Measurements from ENCODE around the genes CYP4B1, SLC5A9 and AGBL4.

DNA sequence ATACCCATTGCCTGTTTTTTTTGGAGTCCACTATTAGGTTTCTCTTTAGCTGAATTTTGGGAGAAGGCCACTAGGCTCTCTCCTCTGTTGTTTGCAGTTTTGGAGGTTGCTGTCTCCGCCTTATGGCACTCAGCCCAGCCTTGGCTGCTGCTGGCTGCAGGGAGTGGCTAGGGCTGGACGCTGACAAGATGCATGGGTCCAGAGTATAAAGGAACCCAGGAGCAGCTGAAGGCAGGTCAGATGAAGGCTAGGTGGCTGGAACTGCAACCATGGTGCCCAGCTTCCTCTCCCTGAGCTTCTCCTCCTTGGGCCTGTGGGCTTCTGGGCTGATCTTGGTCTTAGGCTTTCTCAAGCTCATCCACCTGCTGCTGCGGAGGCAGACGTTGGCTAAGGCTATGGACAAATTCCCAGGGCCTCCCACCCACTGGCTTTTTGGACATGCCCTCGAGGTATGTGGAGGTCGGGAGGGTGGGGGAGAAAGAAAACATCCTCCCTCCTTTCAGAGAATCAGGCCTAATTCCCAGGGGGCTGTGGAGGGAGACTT lies at the start of gene CYP4B1:
TSS of gene CYP4B1 (plus strand) at position 234 of the 544 bp plus-strand sequence.
- PRO-cap = unidirectional peak, plus-strand start at position 234 of the sequence

GRCh38 chr1:46900093-46900542 lies 41.2 kb downstream of the CYP4A11 start:
- PRO-cap = no peak

DNA sequence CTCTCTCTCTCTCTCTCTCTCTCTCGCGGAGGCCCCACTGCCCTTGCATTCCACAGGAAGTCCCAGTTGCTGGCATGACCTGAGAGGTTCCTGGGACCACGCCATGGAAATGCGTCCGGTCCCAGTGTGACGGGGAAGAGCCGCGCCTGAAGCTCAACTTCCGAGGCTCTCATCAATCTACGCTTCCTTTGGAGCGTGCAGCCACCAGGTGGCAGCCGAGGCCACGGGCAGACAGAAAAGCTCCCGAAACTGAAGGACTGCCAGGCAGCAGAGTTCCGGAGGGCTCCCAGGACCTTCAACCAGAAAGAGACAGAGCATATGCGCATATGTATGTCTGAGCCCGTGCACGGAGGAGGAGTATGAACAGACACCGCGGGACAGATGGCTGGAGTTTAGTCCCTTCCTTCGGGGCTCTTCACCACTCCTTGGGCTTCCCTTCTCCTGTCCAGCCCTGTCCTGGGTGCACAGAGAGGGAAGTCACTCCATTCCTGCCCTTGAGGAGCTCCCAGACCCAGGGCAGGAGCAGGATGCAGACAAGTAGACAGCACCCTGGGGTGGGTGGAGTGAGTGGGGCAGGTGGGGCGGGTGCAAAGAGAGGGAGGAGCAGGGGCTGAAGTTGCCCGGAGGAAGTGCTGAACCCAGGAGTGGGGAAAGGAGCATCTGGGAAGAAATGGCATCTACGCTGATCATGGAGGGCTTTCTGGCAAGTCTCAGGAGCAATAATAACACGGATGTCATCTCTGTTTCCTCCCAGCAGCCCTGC lies 10.5 kb downstream of the PDZK1IP1 start:
- PRO-cap = bidirectional peak, plus-strand start at position 267 of the sequence, minus-strand start at position 76 of the sequence; bidirectional peak, plus-strand start at position 632 of the sequence, minus-strand start at position 535 of the sequence

DNA sequence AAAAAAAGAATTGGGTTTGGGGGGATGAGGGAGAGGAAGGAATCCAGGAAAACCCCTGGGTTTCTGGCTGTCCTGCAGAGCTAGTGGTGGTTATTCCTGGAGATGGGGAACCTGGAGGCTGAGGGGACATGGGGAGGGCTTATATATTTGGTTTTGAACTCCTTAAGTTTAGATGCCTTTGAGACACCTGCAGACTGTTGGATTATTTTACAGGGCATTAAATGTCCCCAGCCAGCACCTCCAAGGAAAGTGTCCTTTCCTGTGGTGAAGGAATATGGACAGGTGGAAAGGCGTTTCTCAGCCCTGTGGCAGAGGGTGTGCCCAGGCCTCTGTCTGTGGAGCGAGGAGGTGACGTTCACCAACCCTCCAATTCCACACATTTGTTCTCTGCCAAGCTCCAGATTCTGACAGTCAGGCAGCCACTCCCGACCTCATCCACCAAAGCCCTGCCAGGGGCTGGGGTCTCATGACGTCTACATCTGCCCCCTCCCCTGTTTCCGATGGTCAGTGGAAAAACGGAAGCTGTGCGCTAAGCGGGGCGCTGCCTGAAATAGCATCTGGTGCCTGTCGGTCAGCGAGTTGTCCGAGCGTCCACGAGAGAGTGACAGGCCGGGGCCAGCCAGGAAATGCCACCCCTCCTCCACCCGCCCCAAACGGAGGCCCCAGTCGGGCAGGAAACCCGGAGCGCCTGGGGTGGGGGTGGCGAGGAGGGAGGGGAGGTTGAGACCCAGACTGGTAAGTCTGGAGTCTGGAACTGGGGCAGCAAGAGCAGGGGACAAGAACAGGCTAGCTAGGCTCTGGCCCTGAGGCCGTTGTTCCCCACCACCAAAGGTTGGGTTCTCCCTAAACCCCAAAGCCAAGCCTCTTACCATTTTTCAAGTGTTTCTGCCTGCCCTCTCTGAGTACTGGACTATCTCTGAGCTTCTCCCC lies 3.2 kb upstream of the TAL1 start:
- PRO-cap = no peak

DNA sequence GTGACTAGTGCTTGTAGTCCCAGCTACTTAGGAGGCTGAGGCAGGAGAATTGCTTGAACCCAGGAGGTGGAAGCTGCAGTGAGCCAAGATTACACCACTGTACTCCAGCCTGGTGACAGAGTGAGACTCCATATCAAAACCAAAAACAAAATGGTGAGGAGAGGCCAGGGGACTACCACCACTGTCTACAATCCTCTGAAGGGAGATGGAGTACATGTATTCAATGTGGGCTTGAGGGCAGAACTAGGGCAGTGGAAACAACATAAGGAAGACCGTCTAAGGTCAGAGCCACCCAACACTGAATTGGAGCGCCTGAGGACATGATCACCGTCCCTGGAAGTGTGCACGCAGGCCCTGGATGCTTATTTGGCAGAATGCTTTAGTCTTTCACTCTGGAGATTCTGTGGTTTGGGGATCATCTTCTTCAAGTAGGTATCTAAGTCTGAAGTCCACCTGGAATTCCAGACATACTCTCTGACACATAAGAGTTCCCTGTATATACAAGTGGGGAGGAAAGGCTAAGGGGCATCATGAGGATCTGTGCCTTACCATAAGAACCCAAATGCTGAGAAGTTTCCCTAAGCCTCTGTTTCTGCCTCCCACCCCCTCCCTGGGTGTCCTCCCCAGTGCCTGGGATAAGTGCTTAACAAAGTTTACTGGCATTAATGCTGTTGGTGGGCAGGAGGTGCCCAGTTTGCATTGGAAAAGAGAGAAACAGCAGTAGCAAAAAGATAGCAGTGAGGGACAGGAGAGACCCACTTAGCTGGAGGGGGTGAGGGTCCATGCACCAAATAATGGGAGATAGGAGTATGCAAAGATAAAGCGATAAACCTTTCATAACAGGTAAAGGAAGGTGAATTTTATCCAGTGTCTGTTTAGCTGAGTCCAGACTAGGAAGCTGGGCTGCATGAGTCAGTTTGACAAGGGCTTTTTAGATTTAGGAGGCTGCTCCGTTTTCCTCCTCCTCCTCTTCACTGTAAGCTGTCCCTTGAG lies 28.6 kb upstream of the FOXE3 start:
- PRO-cap = no peak

- PRO-cap = no peak
Observed at GRCh38 chr1:47431329-47431903, 6.4 kb upstream of the FOXD2 start.

DNA sequence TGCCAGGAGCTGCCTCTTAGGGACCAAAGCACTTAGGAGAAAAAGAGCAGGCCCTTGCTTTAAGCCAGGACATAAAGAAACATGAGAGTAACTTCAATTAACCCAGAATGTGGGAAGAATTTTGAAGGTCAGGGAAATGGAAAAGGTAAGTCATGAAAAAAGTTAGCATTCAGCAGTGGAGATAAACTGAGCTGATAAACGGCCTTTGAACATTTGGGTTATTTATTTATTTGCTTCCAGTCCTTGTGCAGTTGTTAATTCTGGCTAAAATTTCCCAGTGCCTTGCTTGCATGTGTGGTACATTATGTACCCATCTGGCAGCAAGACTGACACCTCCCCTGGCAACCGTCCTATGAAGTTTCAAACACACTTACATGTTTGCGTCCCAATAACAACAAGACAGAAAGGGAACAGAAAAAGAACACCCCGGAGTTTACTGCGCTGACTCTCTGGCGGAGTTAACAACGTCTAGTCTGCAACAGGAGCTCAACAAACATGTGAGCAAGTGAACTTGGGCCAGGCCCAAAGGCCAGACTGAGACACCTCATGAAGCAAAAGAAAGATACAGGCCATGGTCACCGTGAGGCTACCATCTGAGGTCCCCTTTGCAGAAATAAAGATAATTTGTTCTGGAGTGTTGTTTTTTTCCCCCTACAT lies 33.6 kb downstream of the TRABD2B start:
- PRO-cap = no peak

- PRO-cap = no peak
Observed at GRCh38 chr1:47993862-47994428, 3.2 kb downstream of the TRABD2B start.

GRCh38 chr1:48007017-48007390 lies 9.8 kb upstream of the TRABD2B start:
- PRO-cap = no peak

GRCh38 chr1:48055813-48056236 lies 58.6 kb upstream of the TRABD2B start:
- PRO-cap = no peak

DNA sequence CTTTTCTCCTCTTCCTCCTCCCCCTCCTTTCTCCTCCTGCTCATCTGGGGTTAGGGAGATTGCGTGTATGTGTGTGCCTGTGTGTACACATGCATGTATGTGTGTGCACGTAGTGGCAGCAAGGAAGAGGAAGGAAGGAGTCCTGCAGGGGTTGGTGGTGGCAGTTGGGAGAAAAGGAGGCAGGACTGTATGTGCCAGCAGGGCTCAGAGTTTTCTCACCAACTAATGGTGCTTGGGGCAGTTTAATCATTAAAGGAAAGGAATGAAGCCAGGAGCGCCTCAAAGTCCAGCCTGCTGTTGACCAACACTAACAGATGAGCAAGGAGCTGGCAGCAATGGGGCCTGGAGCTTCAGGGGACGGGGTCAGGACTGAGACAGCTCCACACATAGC lies at the start of gene SLC5A9:
TSS of gene SLC5A9 (plus strand) at position 294 of the 391 bp plus-strand sequence.
- PRO-cap = unidirectional peak, plus-strand start at position 335 of the sequence

GRCh38 chr1:48237385-48238299 lies 15.1 kb downstream of the SLC5A9 start:
- PRO-cap = no peak

- PRO-cap = no peak
Observed at GRCh38 chr1:48368219-48368946, 103.6 kb downstream of the SPATA6 start.

DNA sequence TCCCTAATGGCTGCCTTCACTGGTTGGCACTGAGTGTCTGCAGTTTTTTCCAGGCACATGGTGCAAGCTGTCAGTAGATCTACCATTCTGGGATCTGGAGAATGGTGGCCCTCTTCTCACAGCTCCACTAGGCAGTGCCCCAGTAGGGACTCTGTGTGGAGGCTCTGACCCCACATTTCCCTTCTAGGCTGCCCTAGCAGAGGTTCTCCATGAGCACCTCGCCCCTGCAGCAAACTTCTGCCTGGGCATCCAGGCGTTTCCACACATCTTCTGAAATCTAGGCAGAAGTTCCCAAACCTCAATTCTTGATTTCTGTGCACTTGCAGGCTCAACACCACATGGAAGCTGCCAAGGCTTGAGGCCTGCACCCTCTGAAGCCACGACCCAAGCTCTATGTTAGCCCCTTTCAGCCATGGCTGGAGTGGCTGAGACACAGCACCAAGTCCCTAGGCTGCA lies 62.6 kb downstream of the SPATA6 start:
- PRO-cap = no peak

GRCh38 chr1:48677397-48677891 lies 99.2 kb downstream of the BEND5 start:
- PRO-cap = no peak

- PRO-cap = no peak
Observed at GRCh38 chr1:48679712-48680401, 96.8 kb downstream of the BEND5 start.

GRCh38 chr1:50023517-50024361 lies at the start of gene AGBL4:
TSS of gene AGBL4 (minus strand) at chr1:50023954.
- PRO-cap = unidirectional peak, plus-strand start at chr1:50024031

- PRO-cap = no peak
Observed at GRCh38 chr1:50047690-50048470, 24.1 kb upstream of the AGBL4 start.

DNA sequence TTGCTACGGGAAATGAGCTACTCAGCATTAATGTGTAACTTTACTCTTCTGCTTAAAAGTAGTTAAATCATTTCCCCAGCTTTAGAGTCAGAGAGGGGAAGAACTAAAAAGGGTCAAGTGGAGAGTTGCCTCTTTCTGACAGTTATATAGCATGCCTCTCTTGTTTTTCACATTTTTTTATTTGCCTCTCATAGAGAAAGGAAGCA lies 10.2 kb upstream of the ELAVL4 start:
- PRO-cap = unidirectional peak, plus-strand start at position 84 of the sequence

GRCh38 chr1:51235455-51236126 lies 482 bp upstream of the RNF11 start:
- PRO-cap = unidirectional peak, plus-strand start at chr1:51236024

Data from rectum (tissue), 1 donor.